ENCODE data around the gene MIGA1.

GRCh38 chr1:76153976-76154518 is 79.5 kb downstream of the ST6GALNAC3 start:
- RAMPAGE, long total RNA = no peak
- RRBS = no CpG with 5 or more reads among the region's 13 CpGs
PRO-cap:
- standard = no peak
- CoPRO, capped RNA only, 2 experiments = peak in 1 of 2 experiments; most common plus-strand start chr1:76154331 (in 1)
- CoPRO, capped and uncapped RNA, 2 experiments = no peak in any of the 2 experiments
- CoPRO, uncapped RNA only, 2 experiments = no peak in any of the 2 experiments
CAGE:
- cytosol, long polyA plus RNA = no peak
- long polyA plus RNA = no peak
- nucleolus, long total RNA = no peak
- nucleus, long polyA plus RNA = no peak

DNA sequence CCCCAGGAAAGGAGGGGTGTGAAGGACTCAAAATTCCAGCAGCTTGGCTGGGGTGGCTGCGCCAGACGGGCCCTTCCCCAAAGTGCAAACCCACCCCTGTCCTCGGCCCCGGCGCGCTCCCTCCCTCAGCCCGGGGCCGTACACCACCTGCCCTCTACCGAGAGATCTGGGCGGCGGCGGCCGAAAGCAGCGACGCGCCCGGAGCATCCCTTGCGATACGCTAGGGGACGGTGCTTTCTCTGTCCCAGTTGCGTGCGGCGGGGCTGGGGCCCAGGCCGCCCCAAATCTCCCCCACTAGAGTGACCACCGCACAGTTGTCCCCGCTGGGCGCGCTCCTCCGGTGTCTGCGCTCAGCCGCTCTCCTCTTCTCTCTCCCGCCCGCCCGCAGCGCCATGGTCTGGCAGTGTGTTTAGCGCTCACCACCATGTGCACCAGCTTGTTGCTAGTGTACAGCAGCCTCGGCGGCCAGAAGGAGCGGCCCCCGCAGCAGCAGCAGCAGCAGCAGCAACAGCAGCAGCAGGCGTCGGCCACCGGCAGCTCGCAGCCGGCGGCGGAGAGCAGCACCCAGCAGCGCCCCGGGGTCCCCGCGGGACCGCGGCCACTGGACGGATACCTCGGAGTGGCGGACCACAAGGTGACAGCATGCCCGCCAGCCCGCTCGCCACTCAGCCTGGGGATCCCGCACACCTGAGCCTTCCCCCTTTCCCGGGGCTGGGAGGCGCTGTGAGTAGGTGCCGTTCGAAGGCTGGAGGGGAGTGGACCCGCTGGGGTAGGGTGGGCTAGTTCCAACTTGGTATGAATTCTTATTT is 1.0 kb downstream of the ST6GALNAC5 start:
- RAMPAGE, long total RNA = no peak
- RRBS = 40% methylated on average over 14 of the region's 65 CpGs
PRO-cap:
- standard = no peak
- CoPRO, capped RNA only, 2 experiments = no peak in any of the 2 experiments
- CoPRO, capped and uncapped RNA, 2 experiments = no peak in any of the 2 experiments
- CoPRO, uncapped RNA only, 2 experiments = no peak in any of the 2 experiments
CAGE:
- cytosol, long polyA plus RNA = no peak
- long polyA plus RNA = no peak
- nucleolus, long total RNA = no peak
- nucleus, long polyA plus RNA = no peak

GRCh38 chr1:77282289-77283229 is 740 bp downstream of the AK5 start:
- RAMPAGE, long total RNA = no peak
- RRBS = 32% methylated on average over 9 of the region's 52 CpGs
PRO-cap:
- standard = no peak
- CoPRO, capped RNA only, 2 experiments = no peak in any of the 2 experiments
- CoPRO, capped and uncapped RNA, 2 experiments = no peak in any of the 2 experiments
- CoPRO, uncapped RNA only, 2 experiments = no peak in any of the 2 experiments
CAGE:
- cytosol, long polyA plus RNA = no peak
- long polyA plus RNA = no peak
- nucleolus, long total RNA = no peak
- nucleus, long polyA plus RNA = no peak

- RAMPAGE, long total RNA = no peak
- RRBS = 91% methylated on average over 8 of the region's 48 CpGs
PRO-cap:
- standard = no peak
- CoPRO, capped RNA only, 2 experiments = no peak in any of the 2 experiments
- CoPRO, capped and uncapped RNA, 2 experiments = no peak in any of the 2 experiments
- CoPRO, uncapped RNA only, 2 experiments = no peak in any of the 2 experiments
CAGE:
- cytosol, long polyA plus RNA = no peak
- long polyA plus RNA = no peak
- nucleolus, long total RNA = no peak
- nucleus, long polyA plus RNA = no peak
Measured at GRCh38 chr1:77531749-77532340, 150.6 kb downstream of the ZZZ3 start.

- RAMPAGE, long total RNA = start-site peak on the plus strand at chr1:77779644-77779662, 122 and 53 reads in 2 replicates
- RRBS = no CpG with 5 or more reads among the region's 49 CpGs
PRO-cap:
- standard = bidirectional peak, plus-strand start at chr1:77779658, minus-strand start at chr1:77779538
- CoPRO, capped RNA only, 2 experiments = peak in 2 of 2 experiments; most common plus-strand start chr1:77779638 (in 1); most common minus-strand start chr1:77779538 (in 2)
- CoPRO, capped and uncapped RNA, 2 experiments = peak in 1 of 2 experiments; most common plus-strand start chr1:77779636 (in 1)
- CoPRO, uncapped RNA only, 2 experiments = peak in 2 of 2 experiments; most common plus-strand start chr1:77779655 (in 1); most common minus-strand start chr1:77779502 (in 1)
CAGE:
- cytosol, long polyA plus RNA = start-site peak on the plus strand at chr1:77779622-77779640, 38 and 26 reads in 2 replicates
- long polyA plus RNA = start-site peak on the plus strand at chr1:77779624-77779686, 50 and 46 reads in 2 replicates
- nucleolus, long total RNA = no peak
- nucleus, long polyA plus RNA = no peak
Measured at GRCh38 chr1:77779360-77780743, at the start of gene MIGA1. Gene MIGA1, plus strand, starts transcription at chr1:77779649.

DNA sequence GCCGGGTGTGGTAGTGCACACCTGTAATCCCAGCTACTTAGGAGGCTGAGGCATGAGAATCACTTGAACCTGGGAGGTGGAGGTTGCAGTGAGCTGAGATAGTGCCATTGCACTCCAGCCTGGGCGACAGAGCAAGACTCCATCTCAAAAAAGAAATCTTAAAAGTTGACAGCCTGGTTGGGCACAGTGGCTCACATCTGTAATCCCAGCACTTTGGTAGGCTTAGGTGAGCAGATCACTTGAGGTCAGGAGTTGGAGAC is 7.2 kb downstream of the NEXN start:
- RAMPAGE, long total RNA = no peak
- RRBS = no CpG with 5 or more reads among the region's 2 CpGs
PRO-cap:
- standard = no peak
- CoPRO, capped RNA only, 2 experiments = no peak in any of the 2 experiments
- CoPRO, capped and uncapped RNA, 2 experiments = no peak in any of the 2 experiments
- CoPRO, uncapped RNA only, 2 experiments = no peak in any of the 2 experiments
CAGE:
- cytosol, long polyA plus RNA = no peak
- long polyA plus RNA = no peak
- nucleolus, long total RNA = no peak
- nucleus, long polyA plus RNA = no peak

GRCh38 chr1:77933172-77933724 is 44.8 kb downstream of the NEXN start:
- RAMPAGE, long total RNA = no peak
- RRBS = no CpG with 5 or more reads among the region's 5 CpGs
PRO-cap:
- standard = no peak
- CoPRO, capped RNA only, 2 experiments = no peak in any of the 2 experiments
- CoPRO, capped and uncapped RNA, 2 experiments = no peak in any of the 2 experiments
- CoPRO, uncapped RNA only, 2 experiments = no peak in any of the 2 experiments
CAGE:
- cytosol, long polyA plus RNA = no peak
- long polyA plus RNA = no peak
- nucleolus, long total RNA = no peak
- nucleus, long polyA plus RNA = no peak

- RAMPAGE, long total RNA = no peak
- RRBS = no CpG with 5 or more reads among the region's 4 CpGs
PRO-cap:
- standard = no peak
- CoPRO, capped RNA only, 2 experiments = peak in 1 of 2 experiments; most common minus-strand start chr1:77960957 (in 1)
- CoPRO, capped and uncapped RNA, 2 experiments = no peak in any of the 2 experiments
- CoPRO, uncapped RNA only, 2 experiments = peak in 2 of 2 experiments; most common minus-strand start chr1:77960961 (in 1)
CAGE:
- cytosol, long polyA plus RNA = no peak
- long polyA plus RNA = no peak
- nucleolus, long total RNA = no peak
- nucleus, long polyA plus RNA = no peak
Measured at GRCh38 chr1:77960826-77961152, 18.1 kb downstream of the FUBP1 start.

DNA sequence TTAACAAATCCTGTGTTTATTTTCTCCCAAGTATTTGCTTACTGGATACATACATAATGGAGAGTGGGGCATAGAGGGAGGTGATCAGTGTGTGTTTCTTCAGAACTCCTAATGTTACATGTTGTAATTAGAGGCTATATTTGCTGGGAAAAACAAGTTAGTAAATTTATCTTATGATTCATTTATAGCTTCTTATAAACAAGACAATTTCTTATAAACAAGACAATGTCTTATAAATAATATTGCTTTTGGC is 7.3 kb upstream of the GIPC2 start:
- RAMPAGE, long total RNA = no peak
PRO-cap:
- standard = no peak
- CoPRO, capped RNA only, 2 experiments = no peak in any of the 2 experiments
- CoPRO, capped and uncapped RNA, 2 experiments = no peak in any of the 2 experiments
- CoPRO, uncapped RNA only, 2 experiments = no peak in any of the 2 experiments
CAGE:
- cytosol, long polyA plus RNA = no peak
- long polyA plus RNA = no peak
- nucleolus, long total RNA = no peak
- nucleus, long polyA plus RNA = no peak

GRCh38 chr1:78069692-78070175 is 24.0 kb downstream of the GIPC2 start:
- RAMPAGE, long total RNA = no peak
- RRBS = no CpG with 5 or more reads among the region's 3 CpGs
PRO-cap:
- standard = no peak
- CoPRO, capped RNA only, 2 experiments = no peak in any of the 2 experiments
- CoPRO, capped and uncapped RNA, 2 experiments = no peak in any of the 2 experiments
- CoPRO, uncapped RNA only, 2 experiments = no peak in any of the 2 experiments
CAGE:
- cytosol, long polyA plus RNA = no peak
- long polyA plus RNA = no peak
- nucleolus, long total RNA = no peak
- nucleus, long polyA plus RNA = no peak

- RAMPAGE, long total RNA = no peak
- RRBS = no CpG with 5 or more reads among the region's 1 CpG
PRO-cap:
- standard = no peak
- CoPRO, capped RNA only, 2 experiments = no peak in any of the 2 experiments
- CoPRO, capped and uncapped RNA, 2 experiments = no peak in any of the 2 experiments
- CoPRO, uncapped RNA only, 2 experiments = no peak in any of the 2 experiments
CAGE:
- cytosol, long polyA plus RNA = no peak
- long polyA plus RNA = no peak
- nucleolus, long total RNA = no peak
- nucleus, long polyA plus RNA = no peak
Measured at GRCh38 chr1:78096896-78097136, 51.0 kb downstream of the GIPC2 start.

- RAMPAGE, long total RNA = no peak
- RRBS = no CpG with 5 or more reads among the region's 2 CpGs
PRO-cap:
- standard = no peak
- CoPRO, capped RNA only, 2 experiments = no peak in any of the 2 experiments
- CoPRO, capped and uncapped RNA, 2 experiments = no peak in any of the 2 experiments
- CoPRO, uncapped RNA only, 2 experiments = no peak in any of the 2 experiments
CAGE:
- cytosol, long polyA plus RNA = no peak
- long polyA plus RNA = no peak
- nucleolus, long total RNA = no peak
- nucleus, long polyA plus RNA = no peak
Measured at GRCh38 chr1:78143224-78143471, 97.4 kb downstream of the GIPC2 start.

DNA sequence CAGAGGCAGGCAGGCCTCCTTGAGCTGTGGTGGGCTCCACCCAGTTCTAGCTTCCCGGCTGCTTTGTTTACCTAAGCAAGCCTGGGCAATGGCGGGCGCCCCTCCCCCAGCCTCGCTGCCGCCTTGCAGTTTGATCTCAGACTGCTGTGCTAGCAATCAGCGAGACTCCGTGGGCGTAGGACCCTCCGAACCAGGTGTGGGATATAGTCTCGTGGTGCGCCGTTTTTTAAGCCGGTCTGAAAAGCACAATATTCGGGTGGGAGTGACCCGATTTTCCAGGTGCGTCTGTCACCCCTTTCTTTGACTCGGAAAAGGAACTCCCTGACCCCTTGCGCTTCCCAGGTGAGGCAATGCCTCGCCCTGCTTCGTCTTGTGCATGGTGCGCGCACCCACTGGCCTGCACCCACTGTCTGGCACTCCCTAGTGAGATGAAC is 155.6 kb downstream of the ADGRL4 start:
- RAMPAGE, long total RNA = no peak
- RRBS = no CpG with 5 or more reads among the region's 22 CpGs
PRO-cap:
- standard = no peak
- CoPRO, capped RNA only, 2 experiments = no peak in any of the 2 experiments
- CoPRO, capped and uncapped RNA, 2 experiments = no peak in any of the 2 experiments
- CoPRO, uncapped RNA only, 2 experiments = no peak in any of the 2 experiments
CAGE:
- cytosol, long polyA plus RNA = no peak
- long polyA plus RNA = no peak
- nucleolus, long total RNA = no peak
- nucleus, long polyA plus RNA = no peak

DNA sequence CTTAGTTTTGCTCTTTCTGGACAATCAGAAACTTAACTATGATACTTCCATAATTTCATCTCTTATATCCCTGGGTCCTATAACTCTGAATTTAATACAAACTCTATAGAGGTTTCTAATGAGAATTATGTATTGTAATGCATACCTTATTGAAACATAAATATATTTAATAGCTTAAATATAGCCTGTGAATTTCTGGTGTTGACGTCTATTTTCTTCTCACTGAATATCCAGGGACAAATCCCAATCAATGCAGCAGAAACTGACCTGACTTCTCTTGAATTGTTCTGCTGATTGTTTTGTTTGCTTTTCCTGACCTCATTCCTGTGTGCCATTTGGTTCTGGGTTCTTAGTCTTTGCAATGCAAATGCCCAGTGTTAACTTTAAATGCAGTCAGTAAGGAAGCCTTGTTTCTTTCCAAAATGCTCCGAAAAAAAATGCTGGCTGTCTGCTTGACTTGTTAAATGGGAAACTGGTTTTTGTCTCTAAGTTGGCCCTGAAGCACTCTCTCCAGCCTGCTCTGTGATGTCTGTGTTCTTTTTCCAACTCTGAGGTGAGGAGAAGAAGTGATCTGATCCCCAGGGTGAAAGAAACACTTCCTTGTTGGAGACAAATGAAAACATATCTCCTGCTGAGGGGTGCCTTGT is 256.1 kb upstream of the ADGRL4 start:
- RAMPAGE, long total RNA = no peak
- RRBS = no CpG with 5 or more reads among the region's 2 CpGs
PRO-cap:
- standard = no peak
- CoPRO, capped RNA only, 2 experiments = no peak in any of the 2 experiments
- CoPRO, capped and uncapped RNA, 2 experiments = no peak in any of the 2 experiments
- CoPRO, uncapped RNA only, 2 experiments = no peak in any of the 2 experiments
CAGE:
- cytosol, long polyA plus RNA = no peak
- long polyA plus RNA = no peak
- nucleolus, long total RNA = no peak
- nucleus, long polyA plus RNA = no peak

- RAMPAGE, long total RNA = no peak
- RRBS = no CpG with 5 or more reads among the region's 9 CpGs
PRO-cap:
- standard = no peak
- CoPRO, capped RNA only, 2 experiments = no peak in any of the 2 experiments
- CoPRO, capped and uncapped RNA, 2 experiments = no peak in any of the 2 experiments
- CoPRO, uncapped RNA only, 2 experiments = no peak in any of the 2 experiments
CAGE:
- cytosol, long polyA plus RNA = no peak
- long polyA plus RNA = no peak
- nucleolus, long total RNA = no peak
- nucleus, long polyA plus RNA = no peak
Measured at GRCh38 chr1:81245448-81246034, 555.2 kb upstream of the ADGRL2 start.

DNA sequence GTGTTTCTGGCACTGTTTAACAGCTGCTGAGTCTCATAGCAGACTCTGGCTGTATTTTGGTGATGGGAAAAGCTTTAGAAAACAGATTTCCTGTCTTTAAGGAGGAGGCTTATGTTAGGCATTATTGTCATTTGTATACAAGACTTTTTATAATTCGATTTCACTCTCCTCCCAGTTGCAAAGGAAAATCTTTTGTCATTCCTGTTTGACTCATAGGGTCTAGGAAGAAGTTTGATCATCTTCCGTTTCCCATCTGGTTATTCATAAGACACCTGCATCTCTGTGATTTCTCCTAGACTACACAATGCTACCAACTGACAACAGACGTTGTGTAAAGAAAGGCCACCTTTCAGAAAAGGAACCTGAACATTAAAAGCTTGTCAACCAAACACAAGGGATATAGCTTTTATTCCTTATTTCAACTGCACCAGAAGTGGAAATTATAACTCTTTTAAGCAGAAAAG is 386.0 kb upstream of the ADGRL2 start:
- RAMPAGE, long total RNA = no peak
- RRBS = no CpG with 5 or more reads among the region's 3 CpGs
PRO-cap:
- standard = no peak
- CoPRO, capped RNA only, 2 experiments = no peak in any of the 2 experiments
- CoPRO, capped and uncapped RNA, 2 experiments = no peak in any of the 2 experiments
- CoPRO, uncapped RNA only, 2 experiments = no peak in any of the 2 experiments
CAGE:
- cytosol, long polyA plus RNA = no peak
- long polyA plus RNA = no peak
- nucleolus, long total RNA = no peak
- nucleus, long polyA plus RNA = no peak

DNA sequence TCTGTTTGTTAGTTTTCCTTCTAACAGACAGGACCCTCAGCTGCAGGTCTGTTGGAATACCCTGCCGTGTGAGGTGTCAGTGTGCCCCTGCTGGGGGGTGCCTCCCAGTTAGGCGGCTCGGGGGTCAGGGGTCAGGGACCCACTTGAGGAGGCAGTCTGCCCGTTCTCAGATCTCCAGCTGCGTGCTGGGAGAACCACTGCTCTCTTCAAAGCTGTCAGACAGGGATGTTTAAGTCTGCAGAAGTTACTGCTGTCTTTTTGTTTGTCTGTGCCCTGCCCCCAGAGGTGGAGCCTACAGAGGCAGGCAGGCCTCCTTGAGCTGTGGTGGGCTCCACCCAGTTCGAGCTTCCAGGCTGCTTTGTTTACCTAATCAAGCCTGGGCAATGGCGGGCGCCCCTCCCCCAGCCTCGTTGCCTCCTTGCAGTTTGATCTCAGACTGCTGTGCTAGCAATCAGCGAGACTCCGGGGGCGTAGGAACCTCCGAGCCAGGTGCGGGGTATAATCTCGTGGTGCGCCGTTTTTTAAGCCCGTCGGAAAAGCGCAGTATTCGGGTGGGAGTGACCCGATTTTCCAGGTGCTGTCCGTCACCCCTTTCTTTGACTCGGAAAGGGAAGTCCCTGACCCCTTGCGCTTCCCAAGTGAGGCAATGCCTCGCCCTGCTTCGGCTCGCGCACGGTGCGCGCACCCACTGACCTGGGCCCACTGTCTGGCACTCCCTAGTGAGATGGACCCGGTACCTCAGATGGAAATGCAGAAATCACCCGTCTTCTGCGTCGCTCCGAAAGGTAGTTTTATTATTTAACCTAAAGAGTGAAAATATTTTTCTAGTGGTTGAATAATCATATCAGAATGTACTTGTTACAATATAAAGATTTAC is 335.6 kb downstream of the ADGRL2 start:
- RAMPAGE, long total RNA = no peak
- RRBS = no CpG with 5 or more reads among the region's 37 CpGs
PRO-cap:
- standard = no peak
- CoPRO, capped RNA only, 2 experiments = no peak in any of the 2 experiments
- CoPRO, capped and uncapped RNA, 2 experiments = no peak in any of the 2 experiments
- CoPRO, uncapped RNA only, 2 experiments = no peak in any of the 2 experiments
CAGE:
- cytosol, long polyA plus RNA = no peak
- long polyA plus RNA = no peak
- nucleolus, long total RNA = no peak
- nucleus, long polyA plus RNA = no peak

DNA sequence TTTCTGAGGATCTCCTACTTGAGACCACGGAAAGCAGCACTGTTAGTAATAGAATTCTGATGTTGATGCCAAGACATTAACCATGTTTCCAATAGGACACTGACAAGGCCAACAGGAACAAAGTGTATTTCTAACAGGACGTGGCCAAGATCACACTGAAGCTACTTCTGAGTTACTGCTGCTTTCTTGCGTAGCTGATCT is 848.4 kb downstream of the TTLL7 start:
- RAMPAGE, long total RNA = no peak
- RRBS = no CpG with 5 or more reads among the region's 3 CpGs
PRO-cap:
- standard = no peak
- CoPRO, capped RNA only, 2 experiments = no peak in any of the 2 experiments
- CoPRO, capped and uncapped RNA, 2 experiments = no peak in any of the 2 experiments
- CoPRO, uncapped RNA only, 2 experiments = no peak in any of the 2 experiments
CAGE:
- cytosol, long polyA plus RNA = no peak
- long polyA plus RNA = no peak
- nucleolus, long total RNA = no peak
- nucleus, long polyA plus RNA = no peak

- RAMPAGE, long total RNA = no peak
- RRBS = no CpG with 5 or more reads among the region's 1 CpG
PRO-cap:
- standard = no peak
- CoPRO, capped RNA only, 2 experiments = no peak in any of the 2 experiments
- CoPRO, capped and uncapped RNA, 2 experiments = no peak in any of the 2 experiments
- CoPRO, uncapped RNA only, 2 experiments = no peak in any of the 2 experiments
CAGE:
- cytosol, long polyA plus RNA = no peak
- long polyA plus RNA = no peak
- nucleolus, long total RNA = no peak
- nucleus, long polyA plus RNA = no peak
Measured at GRCh38 chr1:83667697-83668141, 331.2 kb downstream of the TTLL7 start.

All from K562 (cell line).